Type B pancreatic cell (in vitro differentiated cells): ENCODE measurements around the gene MTNR1A.

GRCh38 chr4:185142544-185142909, 539 bp upstream of the SLC25A4 start:
- PRO-cap = unidirectional peak, plus-strand start at chr4:185142783

DNA sequence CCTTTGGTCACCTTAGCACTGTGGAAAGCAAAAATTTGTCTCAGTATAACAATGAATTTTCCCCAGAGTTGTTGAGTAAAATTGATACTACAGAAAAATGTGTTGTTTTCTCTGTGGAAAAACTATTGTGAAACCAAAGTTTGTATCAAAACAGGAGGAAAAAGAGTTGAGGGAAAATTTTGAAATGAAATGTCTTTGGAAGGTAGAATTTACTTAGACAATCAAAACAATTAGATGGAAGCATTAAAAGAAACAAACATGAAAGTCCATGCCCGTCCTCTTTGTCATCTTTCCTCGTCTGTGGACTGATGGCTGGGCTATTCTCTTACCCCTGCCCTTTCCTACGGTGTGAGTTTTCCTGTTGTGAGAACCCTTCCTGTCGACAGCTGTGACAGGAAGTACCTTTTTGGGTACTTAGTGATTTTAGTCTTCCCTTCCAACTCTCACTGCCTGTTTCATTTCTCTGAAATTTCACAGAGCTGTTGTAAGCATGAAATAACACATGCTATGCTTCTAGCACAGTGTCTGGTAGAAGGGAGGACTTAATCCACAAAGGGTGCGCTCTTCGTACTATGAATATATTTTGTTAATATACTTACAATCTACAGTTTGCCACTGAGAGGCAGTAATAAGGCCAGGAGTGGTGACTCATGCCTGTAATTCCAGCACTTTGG, 50.7 kb downstream of the LRP2BP start:
- PRO-cap = no peak

DNA sequence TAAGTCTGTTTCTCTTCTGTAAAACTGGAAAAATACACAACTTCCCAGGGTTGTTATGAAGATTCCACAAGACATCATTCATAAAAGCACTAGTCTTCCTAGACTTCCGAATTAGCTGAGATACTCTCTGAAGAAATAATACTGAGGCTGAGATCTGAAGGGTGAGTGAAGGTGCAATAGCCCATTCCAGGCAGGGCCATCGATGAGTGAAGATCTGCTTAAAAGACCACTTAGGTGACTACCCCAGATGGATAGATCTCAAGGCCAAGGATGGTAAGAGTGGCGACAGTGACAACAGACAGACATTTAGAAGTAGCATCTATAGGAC, 998 bp downstream of the UFSP2 start:
- PRO-cap = no peak

GRCh38 chr4:185499993-185500756, 28.6 kb upstream of the CCDC110 start:
- PRO-cap = no peak

- PRO-cap = no peak
Observed at GRCh38 chr4:185508128-185508787, 27.0 kb downstream of the PDLIM3 start.

DNA sequence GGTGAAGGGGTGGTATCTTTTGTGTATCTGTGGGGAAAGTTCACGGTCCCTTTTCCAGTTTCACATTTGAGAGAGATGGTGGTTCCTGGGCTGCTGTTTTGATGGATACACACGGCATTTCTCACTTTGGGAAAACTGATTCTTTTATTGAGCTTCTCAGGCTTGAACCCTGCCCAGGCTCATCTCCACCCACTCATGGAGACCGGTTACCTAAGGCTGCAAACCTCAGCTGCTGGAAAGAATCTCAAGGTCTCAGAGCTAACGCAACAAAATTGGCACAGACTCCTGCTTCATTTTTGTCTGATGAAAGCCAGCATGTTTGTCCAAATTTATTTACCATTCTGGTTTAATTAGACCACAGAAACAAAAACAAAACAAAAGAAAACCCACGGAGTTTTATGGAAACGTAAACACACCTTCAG, 56.3 kb upstream of the PDLIM3 start:
- PRO-cap = no peak

- PRO-cap = no peak
Observed at GRCh38 chr4:185661562-185661810, 126.2 kb upstream of the PDLIM3 start.

DNA sequence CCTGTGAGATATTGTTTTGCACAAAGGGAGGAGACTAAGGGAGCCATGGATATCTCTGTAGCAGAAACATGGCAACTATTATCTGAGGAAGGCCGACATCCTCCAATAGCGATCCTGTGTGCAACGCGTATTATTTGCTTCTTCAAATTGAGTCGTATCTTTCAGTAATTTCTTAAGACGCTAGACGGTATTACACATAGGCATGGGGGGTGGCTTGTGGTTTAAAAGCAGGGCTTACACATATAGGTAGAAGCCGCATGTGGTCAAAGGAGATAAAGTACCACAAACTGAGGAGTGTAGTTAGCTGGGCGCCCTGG, 94.7 kb downstream of the SORBS2 start:
- PRO-cap = no peak

DNA sequence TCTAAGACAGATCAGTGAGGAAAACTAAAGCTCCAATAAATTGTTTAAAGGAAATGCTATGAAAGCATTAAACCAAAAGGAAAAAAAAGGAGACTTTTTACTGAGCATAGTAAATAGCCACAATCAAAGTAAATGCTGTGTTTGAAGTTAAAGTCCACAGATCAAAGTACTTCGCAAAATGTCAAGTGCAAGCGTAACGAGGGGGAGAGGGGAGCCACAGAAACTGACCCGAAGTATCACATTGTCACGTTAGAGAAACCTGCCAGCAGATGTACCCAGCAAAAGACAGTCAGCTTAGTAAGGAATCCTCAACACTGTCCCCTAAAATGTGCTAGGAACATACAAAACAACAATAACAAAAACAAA, 37.7 kb downstream of the SORBS2 start:
- PRO-cap = no peak

DNA sequence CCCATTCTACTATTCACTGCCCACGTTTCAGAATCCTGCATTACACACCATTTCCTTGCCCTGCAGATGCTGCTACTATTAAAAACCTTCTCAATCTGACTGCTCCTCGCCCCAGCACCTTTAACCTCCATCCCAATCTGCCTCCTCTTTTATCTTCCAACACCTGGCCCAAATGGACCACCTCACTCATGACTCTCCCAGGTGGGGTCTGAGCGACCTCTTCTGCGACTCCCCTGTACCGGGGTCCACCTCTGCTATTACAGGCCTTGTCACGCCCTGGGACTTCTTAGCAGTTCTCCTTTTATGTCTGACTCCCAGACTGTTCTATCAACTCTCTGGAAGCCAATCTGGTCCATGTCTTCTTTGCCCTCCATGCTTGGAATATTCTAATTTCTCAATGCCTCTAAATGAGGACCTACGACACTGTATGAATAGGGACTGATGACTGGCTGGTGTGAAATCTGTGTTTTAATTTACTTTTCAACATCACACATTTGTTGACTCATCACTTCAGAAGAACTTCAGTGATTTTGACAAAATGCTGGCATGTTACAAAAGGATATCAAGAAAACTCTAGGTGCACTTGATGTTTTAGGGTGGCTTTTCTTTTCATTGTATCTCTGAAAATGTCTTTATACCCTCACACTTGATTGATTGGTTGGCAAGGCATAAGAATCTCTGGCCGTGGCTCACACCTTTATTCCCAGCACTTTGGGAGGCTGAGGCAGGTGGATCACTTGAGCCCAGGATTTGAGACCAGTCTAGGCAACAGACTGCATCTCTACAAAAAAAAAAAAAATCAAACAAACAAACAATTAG, 1.8 kb upstream of the SORBS2 start:
- PRO-cap = no peak

DNA sequence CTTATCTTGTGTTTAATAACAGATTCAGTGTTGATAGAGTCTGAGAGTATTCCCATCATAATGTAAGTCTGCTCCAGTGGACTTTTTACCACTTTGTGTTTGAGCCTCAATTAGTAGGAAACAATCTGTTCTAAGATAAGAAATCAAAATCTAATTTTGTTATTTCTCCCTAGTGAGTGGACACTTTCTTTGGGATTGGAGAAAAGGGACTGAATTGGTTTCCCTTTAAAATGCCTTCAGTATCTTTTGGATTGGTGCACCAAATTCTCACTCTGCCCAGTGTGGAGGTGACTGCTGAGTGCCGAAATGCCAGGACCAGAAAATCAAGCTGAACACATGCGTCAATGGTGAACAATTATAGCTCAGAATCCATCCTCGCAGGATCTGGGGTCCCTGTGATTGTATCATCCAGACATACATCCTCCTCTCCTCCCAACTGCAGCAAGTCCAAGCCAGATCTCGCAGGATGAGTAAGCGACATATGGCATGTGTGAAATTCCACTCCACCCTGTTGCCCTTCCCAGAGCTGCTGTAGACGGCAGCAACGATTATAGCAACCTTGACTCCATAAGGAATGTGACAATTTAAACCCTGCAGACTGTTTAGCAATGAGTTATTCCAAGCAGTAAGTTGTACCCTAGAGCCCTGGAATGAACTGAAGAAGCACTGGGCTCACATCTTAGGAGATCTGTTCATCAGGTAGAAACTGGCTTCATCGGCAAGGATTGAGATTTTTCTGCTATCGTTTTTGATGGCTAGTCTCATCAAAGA, 35.3 kb upstream of the SORBS2 start:
- PRO-cap = no peak

DNA sequence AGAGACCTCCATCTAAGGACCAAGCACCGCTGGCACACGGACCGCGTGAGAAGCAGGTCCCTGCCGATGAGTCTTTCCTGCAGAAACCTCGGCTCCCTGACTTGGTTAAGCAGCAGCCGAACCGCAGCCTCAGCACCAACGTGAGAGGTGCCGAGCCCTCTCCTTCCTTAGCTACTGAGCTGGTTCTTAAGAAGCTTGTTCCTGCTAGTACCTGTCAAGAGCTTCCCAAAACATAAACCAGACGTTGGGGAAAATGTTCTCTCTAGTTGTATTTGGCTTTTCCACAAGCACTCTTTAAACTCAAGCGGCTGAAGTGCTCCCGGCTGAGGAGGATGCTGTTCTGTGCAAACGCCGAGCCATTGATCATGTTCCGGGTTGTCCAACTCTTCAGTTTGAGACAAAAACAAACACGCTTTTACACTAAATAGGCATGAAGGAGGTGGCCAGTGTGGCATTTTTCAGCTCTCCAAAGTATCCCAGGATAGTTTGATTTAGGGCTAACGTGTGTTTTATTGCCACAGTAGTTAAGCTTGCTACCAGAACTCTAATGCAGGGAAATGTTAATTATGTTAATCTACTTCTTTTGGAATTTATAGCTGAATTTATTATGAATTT, 29.2 kb upstream of the TLR3 start:
- PRO-cap = no peak

- PRO-cap = no peak
Observed at GRCh38 chr4:186116842-186117552, 48.0 kb downstream of the TLR3 start.

- PRO-cap = no peak
Observed at GRCh38 chr4:186121254-186121995, 52.5 kb downstream of the TLR3 start.

DNA sequence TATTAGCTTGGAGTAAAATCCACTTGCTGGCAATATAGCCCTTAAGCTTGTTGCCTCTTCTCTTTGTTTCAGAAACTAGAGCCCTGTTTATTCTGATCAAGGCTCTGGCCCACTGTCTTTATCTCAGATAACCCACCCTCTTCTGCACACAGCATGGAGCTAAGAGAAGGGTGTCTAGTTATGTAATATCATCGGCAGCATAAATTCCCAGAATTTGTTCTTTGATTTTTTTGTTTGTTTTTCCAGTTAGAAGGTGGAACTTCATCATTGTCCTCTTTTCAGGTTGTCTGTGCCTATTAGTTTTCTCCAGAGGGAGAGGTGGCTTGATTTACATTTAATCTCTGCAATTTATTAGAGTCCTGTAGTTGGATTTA, 15.3 kb upstream of the F11 start:
- PRO-cap = no peak

GRCh38 chr4:186554929-186555781, at the start of gene MTNR1A:
TSS of gene MTNR1A (minus strand) at chr4:186555567.
- PRO-cap = no peak

GRCh38 chr4:186693302-186694538, 29.9 kb downstream of the FAT1 start:
- PRO-cap = unidirectional peak, minus-strand start at chr4:186693676

- PRO-cap = no peak
Observed at GRCh38 chr4:186697748-186698474, 25.7 kb downstream of the FAT1 start.

GRCh38 chr4:186725443-186725788, 1.8 kb upstream of the FAT1 start:
- PRO-cap = bidirectional peak, plus-strand start at chr4:186725907, minus-strand start at chr4:186725607

DNA sequence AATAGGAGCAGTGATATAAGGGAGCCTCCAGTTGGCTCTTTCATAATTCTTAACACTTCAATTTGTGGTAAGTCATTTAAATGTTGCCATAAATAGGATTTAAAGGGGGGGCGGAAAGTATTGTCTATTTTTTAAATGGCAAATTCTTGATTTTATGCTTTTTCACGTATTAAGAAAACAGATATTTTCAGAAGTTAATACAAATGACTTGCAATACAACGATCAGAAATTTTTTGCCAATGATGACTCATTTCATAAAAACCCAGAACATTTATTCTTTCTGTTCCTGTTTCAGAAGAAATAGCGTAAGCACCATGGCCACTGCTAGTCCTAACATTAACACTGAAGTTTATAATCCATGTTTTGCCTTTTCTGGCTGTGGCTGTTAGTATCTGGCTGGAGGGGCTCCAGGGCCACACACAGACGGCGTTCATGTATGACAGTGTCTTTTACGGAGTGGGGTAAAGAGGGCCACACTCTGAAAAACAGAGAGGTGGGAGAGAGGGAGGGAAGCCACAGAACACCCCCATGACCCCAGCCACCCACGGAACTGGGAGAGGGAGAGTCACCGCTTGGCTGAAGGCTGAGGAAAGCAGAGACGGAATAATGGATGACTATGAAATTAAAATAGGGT, 115.9 kb upstream of the FAT1 start:
- PRO-cap = no peak